M059J (cell line): ENCODE results near the genes FNDC10, FAAP20 and PEX10.

DNA sequence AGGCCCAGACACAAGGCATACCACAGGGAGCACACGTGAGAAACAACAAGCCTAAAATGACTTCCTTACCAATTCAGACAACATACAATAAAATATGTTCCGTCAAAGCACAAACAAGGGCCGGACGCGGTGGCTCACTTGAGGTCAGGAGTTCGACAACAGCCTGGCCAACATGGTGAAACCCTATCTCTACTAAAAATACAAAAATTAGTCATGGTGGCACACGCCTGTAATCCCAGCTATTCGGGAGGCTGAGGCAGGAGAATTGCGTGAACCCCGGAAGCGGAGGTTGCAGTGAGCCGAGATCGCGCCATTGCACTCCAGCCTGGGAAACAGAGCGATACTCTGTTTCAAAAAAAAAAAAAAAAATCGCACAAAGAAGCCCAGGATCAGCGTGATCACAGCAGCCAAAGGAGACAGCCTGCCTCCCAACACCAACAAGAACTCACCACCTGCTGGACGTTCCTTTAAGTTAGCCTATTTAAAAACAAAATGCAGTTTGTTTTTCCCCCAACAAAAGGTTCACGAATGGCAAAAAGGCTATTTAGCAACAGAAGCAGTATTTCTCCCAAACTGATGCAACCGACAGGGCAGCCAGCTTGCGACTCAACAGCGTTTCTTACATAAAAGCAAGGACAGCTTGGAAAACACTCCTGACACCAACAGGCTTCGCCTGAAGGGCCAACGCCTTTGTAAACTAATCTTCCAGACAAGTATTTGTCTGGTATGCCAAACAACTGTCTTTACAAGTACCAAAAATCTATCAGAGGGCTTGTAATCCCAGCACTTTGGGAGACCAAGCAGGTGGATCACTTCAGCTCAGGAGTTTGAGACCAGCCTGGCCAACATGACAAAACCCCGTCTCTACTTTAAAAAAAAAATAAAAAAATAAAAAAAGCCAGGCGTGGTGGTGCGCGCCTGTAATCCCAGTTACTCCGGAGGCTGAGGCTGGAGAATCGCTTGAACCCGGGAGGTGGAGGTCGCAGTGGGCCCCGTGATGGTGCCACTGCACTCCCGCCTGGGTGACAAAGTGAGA is 6.8 kb downstream of the SSU72 start:
- RAMPAGE, long total RNA, result no peak

DNA sequence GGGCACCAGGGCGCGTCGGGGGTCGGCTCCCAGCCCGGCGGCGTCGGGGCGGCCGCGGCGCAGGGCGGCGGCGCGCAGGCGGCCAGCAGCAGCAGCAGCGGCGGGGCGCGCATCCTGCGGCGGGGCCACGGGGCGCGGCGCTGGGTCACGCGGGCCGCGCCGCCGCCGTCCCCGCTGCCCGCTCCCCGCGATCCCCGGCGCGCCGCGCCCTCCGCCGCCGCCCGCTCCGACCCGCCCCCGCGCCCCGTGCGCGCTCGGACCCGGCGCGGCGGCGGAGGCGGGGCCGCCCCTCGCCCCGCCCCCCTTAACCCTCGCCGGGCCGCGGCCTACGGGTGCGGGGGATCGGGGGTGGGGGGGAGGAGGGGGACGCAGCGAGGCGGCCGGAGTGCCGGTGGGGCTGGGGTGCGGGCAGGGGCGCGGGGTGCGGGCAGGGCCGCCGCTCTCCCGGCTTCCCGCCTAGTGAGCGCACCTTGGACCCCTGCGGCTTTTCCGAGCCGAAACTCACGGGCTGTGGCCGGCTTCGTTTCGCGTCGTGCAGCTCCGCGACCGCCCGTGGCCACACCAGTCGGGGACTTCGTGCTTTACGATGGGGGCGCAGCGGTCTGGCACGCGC is at the start of gene FNDC10:
Gene FNDC10 (minus strand): TSS at position 233 of the 613 bp plus-strand sequence.
- RAMPAGE, long total RNA, result no peak

- RAMPAGE, long total RNA, result no peak
Observed at GRCh38 chr1:1630233-1631364, 1.4 kb upstream of the MMP23B start.

DNA sequence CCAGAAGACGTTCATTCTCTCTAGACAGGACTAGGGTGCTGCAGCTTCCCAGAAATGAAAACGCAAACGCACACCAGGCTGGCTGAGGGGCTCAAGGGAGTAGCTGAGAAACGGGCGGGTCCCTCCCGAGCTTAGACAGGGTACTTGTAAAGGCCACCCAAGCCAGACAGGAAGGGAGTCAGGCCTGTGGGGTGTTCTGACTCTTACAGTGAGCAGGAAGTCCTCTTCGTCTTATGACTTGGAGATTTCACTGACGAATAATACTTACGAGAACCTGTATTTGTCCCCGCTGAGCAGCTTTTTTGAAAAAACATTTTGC is 11.0 kb upstream of the CDK11B start:
- RAMPAGE, long total RNA, result no peak

DNA sequence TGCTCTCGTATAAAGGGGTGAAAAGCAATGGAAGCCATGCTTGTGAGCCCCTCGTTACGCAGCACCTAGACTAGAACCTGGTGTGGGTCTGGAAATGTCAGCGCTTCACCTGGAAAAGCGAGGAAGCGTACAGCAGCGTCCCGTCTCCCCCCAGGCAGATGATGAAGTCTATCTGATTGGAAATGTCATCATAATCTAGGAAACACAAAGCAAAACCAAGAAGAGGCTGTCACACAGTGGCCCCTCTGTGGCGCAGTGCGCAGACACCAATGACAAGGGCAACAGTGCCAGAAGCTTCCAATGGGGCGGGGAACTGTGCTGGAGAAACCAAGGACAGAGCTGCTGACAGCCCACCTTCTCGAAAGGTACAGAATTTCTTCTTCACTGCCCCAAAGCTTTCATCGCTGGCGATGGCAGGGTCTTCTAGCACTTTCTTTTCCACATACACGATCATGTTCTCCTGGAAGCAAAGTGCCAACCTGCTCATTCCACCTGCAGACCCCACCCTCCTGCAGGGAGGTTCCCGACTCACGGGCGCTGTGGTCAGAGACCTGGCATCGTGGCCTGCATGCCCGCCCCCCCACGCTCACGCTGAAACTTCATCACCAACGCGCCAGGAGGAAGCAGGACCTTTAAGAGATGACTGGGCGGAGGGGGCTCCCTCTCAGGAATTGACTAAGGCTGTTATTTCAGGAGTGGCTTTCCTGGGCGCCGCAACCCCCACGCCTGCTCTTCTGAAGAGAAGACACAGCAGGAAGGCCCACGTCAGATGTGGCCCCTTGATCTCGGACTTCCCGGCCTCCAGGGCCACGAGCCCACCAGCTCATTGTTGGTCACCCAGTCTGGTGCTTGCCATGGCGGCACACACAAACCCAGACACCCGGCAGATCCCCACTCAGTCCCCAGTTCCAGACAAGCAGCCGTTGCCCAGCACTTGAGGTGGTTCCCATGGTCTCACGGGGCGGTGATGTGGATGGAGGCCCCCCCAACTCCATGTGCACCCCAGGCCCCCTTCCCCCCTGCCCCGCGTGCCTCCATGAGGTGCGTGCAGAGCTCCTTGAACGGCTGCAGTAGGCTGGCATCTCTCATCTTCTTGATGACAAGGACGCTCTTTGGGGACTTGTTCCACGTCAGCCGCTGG is 21.8 kb downstream of the NADK start:
- RAMPAGE, long total RNA, result no peak

- RAMPAGE, long total RNA, result no peak
Observed at GRCh38 chr1:1842740-1843265, 48.1 kb downstream of the GNB1 start.

- RAMPAGE, long total RNA, result no peak
Observed at GRCh38 chr1:1889202-1889461, 1.8 kb downstream of the GNB1 start.

- RAMPAGE, long total RNA, result no peak
Observed at GRCh38 chr1:2037530-2038016, 12.6 kb upstream of the PRKCZ start.

- RAMPAGE, long total RNA, result no peak
Observed at GRCh38 chr1:2089810-2090435, 39.7 kb downstream of the PRKCZ start.

DNA sequence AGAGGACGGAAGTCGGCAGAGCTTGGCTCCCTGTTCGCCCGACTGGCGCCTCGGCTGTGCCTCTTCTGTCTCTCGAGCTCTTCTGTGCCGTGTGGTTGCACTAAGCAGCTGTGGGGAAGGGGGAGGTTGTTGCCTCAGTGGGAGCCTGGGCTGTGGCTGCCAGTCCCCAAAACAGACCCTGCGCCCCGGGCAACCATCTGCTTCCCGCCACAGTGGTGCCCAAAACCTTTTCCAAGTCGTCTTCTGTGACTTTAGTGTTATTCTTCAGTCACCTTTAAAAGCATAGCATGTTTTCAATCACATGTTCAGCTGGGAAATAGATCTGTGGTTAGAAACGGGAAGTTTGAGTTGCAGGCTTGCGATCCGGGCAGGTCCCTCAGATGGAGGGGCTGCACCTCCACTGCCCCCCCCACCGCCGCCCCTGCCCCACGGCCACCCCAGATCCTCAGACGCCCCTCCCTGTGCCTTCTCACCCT is 67.5 kb downstream of the FAAP20 start:
- RAMPAGE, long total RNA, result no peak

DNA sequence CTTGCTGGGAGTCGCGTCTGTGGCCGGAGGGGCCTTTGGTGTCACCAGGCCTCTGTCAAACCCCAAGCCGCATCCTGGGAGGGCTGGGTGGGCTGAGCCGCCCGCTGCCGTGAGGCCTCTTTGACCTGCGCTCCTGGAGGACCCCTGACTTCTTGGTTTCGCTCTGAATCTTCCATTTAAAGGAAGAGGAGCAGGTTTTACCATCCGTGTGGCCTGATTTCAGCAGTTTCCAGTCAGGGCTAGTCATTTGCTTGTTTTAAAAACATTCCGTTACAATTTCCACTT is 60.6 kb downstream of the FAAP20 start:
- RAMPAGE, long total RNA, result no peak

DNA sequence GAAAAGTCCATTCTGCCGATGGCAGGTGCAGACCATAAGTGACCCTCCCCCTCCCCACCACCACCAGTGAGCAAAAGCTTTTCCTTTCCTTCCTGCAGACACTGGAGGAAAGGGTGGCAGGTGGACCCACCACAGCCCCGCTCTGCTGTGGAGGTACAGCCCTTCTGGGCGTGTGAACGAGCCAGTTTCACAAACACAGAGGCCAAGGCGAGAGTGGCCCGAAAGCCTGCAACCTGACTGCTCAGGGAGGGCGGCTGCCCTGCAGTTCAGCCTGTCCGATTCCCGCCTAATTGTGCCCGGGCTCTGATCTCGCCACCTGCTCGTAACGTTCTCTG is 56.9 kb downstream of the FAAP20 start:
- RAMPAGE, long total RNA, result no peak

DNA sequence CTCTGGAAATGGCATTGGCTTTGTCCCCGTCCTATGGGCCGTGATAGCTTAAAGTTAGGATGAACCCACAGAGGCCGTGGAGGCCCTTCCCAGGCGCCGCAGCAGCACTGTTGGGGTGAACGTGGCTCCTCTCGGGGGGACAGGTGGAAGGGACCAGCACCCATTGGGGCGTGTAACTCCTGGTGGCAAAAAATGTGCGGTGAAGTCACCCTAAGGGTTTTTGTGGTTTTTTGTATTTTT is 27.3 kb downstream of the FAAP20 start:
- RAMPAGE, long total RNA, result no peak

DNA sequence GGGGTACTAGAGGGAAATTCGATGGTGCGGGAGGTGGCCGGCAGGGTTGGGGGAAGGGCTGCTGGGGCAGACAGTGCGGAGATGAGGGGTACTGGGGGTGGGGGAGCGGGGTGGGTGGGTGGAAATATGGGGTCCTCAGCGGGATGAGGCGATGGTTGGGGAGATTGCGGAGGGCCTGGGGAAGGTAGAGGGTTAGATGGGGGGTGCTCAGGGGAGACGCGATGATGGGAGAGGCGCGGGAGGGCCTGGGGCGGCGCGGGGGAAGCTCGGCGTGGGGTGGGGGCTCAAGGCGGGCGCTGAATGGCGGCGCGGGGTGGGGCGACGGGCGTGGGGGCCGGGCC is 369 bp downstream of the FAAP20 start:
- RAMPAGE, long total RNA, result no peak

DNA sequence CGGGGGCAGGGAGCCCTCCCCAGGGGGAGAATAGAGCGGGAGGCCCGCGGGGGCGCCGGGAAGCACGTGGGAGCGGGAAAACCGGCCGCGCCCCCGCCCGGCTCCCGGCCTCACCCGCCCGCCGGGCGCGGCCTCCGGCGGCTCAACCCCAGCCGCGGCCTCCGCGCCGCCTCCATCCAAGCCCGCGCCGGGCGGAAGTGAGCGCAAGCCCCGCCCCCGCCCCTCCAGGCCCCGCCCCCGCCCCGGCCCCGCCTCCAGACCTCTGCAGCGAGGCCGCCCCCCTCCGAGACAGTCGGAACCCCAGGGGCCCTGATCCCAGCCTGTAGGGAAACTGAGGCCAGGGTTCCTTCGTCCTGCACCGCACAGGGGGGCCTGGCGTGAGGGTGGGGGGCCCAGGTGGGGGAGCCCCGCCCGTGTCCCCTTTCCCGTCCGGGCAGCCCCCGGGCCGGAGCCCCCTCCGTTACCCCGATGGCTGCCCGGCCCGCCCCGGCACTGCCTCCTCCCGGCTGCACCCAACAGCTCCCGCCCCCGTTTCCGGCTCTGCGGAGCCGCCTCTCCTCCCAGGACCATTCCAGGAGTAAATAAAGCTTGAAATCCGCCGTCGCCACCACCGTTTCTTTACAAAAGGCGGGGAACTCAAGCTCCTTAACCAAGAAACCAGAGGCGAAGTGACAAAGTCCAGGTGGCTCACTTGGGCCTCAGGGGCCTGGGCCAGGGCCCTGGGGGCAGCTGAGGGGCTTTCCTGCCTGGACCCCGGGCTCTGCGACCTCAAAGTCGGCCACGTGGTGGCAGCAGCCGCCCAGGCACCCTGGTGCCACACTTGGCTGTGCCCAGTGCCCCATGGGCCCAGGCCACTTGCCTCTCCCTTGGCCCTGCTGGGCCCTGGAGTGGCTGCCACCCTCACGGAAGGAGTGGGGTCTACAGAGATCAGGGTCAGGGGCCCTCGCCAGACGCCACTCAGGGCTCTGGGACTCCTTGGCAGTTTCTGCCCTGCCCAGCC is at the start of gene FAAP20:
Gene FAAP20 (minus strand): TSS at position 199 of the 1,000 bp plus-strand sequence.
- RAMPAGE, long total RNA, result no peak

- RAMPAGE, long total RNA, result no peak
Observed at GRCh38 chr1:2230017-2230799, 2.1 kb downstream of the SKI start.

GRCh38 chr1:2286757-2287343 is 58.7 kb downstream of the SKI start:
- RAMPAGE, long total RNA, result no peak

- RAMPAGE, long total RNA, result no peak
Observed at GRCh38 chr1:2389943-2390653, 1.3 kb downstream of the MORN1 start.

GRCh38 chr1:2411777-2412635 is at the start of gene PEX10:
Gene PEX10, minus strand, starts transcription at chr1:2412564.
- RAMPAGE, long total RNA, result no peak

DNA sequence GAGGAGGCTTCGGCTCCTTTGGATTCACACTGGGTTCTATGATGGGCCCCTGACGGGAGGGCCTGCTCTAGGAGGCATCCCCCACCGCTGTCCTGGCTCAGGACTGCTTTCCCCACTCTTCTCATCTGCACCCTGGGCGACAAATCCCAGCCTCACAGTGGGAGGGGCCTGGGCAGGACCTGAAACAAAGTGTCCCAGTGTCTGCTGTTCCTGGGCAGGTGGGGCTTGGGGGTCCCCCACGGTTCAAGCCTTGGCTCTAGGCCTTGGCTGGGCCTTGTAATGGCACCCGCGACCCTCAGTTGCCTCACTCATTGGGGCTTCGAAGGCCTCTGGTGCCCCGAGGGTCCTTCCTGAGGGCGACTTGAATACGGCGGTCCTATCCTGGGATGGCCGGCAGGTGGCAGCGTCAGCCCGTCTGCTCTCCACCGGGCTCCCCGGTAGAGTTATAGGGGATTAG is 1.8 kb upstream of the PEX10 start:
- RAMPAGE, long total RNA, result no peak